Placental epithelial cell (primary cell): ENCODE results near the gene MARK3.

DNA sequence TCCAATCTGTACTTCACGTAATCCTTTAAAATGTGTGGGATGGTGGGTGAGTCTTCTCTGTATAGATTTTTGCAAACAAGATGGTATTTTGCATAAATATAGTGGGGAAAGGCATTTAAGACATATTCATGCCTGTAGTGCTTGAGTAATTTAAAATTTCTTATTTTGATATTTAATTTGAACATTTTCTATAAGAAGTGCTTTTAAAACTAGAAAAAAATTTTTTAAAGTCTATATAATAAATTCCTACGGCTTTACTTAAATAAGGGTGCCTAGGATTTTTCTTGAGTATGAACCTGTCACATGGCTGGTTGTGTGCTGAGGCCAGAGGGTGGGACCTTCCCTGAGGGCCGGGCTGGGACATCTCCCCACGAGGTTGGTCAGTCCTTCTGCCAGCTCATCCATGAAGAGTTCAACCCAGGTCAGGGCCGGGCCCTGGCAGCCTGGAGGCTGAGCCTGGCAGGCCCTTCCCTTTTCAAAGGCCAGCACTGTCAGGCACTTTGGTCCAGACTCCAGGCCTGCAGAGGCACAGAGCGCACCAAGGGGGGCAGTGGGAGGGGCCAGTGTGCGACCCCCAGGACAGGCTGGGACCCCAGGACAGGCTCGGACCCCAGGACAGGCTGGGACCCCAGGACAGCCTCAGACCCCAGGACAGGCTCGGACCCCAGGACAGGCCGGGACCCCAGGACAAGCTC lies 31.7 kb downstream of the TNFAIP2 start:
- CAGE, long polyA plus RNA: no peak

- CAGE, long polyA plus RNA: no peak
Observed at GRCh38 chr14:103196139-103196599, 72.9 kb downstream of the TNFAIP2 start.

- CAGE, long polyA plus RNA: no peak
Observed at GRCh38 chr14:103198505-103199166, 75.4 kb downstream of the TNFAIP2 start.

GRCh38 chr14:103208352-103208687 lies 85.1 kb downstream of the TNFAIP2 start:
- CAGE, long polyA plus RNA: no peak

- CAGE, long polyA plus RNA: no peak
Observed at GRCh38 chr14:103225091-103225603, 101.9 kb downstream of the TNFAIP2 start.

DNA sequence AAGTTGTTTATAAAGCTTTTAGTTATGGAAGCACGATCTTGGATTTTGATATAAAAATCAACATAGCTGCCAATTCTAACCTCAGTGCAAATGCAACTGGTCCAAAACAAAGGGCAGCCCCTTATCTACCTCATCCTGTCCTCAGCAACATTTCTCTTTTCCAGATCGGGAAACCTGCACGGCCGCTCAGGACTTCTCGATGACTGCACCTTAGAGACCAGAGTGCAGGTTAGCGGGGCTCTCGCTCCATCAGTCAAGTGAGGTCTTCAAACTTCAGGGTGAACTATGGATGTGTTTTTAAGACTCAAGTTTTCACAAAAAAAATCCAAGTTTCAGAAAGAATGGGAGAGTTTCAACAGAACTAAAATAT lies 1.5 kb upstream of the EIF5 start:
- CAGE, long polyA plus RNA: no peak

DNA sequence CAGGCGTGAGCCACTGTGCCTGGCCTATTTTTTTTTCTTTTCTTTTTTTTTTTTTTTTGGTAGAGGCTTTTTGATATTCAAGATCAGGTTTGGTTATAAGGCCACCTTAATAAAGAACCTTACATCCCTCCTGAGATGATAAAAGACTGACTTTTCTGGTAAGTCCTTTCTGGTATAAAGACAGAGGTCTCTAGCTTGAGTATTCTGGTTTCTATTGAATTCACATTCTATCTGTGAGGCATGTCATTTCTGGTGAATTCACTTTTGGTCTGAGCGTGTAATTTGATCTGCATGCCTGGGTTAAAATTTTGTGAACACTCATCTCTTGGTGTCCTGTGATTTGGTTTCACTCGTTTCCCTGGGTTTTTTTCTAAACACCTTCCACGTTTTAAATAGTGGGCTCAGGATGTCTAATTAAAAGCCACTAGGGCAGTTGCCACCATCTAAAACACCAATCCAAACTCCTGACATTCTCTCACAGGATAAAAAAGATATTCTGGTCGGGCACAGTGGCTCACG lies 12.2 kb downstream of the EIF5 start:
- CAGE, long polyA plus RNA: no peak

DNA sequence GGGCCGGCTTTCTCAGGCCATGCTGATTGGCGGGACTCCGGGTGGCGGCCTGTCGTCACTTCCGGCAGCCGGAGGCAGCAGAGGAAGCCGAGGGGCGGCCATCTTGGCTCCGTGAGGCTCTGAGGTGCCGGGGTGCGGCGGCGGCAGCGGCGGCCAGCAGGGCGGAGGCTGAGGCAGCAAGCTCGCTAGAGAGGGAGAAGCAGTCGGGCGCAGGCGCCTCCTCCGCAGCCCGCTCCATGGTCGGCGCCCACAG lies at the start of gene MARK3:
TSS of gene MARK3 (plus strand) at position 106 of the 253 bp plus-strand sequence.
- CAGE, long polyA plus RNA: no peak

DNA sequence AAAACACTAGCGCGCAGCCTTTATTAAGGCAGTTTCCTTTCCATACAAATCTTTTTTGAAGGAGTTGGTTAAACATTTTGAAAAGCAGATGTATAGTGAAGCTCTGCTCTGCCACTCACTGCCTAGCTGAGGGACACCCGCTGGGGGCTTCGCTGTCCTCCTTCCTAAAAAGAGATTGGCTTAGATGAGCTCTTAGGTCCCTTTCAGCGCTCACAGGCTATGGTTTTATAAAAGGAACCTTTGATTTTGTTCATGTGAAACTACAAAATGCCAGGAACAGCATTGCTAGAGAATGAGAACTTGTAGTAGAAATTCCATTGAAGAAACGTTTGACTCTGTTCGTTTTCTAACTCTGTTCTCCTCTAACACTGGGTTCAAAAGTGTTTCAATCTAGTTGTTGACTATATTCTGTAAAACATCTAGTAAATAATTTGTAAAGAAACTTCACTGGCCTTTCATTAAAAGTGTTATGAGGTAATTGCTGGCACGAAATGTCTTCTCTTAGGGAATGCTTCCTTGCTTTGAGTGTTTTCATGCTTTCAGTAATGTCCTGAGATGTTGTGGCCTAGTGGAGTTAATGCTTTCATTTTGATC lies 1.5 kb downstream of the MARK3 start:
- CAGE, long polyA plus RNA: no peak

- CAGE, long polyA plus RNA: no peak
Observed at GRCh38 chr14:103395596-103396229, 10.5 kb downstream of the MARK3 start.

DNA sequence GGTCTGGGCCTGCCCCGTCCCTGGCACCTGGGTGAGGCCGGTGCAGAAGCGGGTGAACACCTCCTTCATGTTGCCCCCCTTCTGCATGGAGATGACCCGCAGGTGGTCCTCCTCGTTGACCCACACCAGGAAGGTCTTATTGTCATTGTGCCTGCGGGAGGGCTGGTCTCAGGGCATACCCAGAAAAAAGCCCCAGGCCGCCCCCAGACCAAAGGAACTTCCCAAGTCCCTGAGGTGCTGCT lies 2.3 kb downstream of the CKB start:
- CAGE, long polyA plus RNA: no peak

- CAGE, long polyA plus RNA: no peak
Observed at GRCh38 chr14:103532960-103533866, 4.2 kb downstream of the TRMT61A start.

DNA sequence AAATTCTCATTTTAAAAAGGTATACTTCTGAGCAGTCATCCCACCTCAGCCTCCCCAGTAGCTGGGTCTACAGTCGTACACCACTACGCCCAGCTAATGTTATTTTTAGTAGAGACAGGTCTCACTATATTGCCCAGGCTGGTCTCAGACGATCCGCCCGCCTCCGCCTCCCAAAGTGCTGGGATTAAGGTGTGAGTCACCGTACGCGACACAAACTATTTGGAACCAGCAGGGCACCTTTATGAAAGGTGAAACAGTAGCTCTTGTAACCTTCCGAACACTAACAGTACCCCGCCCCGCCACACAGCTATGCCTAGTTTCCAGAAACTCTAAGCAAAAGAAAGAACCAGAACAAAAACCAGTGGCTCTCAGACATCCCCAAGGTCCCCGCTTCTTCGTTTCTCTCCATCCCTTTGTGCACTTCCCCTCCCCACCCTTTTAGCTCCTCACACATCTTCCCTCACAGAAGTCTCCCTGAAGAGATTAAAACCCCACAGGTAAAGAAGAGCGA lies 1.1 kb downstream of the BAG5 start:
- CAGE, long polyA plus RNA: no peak

DNA sequence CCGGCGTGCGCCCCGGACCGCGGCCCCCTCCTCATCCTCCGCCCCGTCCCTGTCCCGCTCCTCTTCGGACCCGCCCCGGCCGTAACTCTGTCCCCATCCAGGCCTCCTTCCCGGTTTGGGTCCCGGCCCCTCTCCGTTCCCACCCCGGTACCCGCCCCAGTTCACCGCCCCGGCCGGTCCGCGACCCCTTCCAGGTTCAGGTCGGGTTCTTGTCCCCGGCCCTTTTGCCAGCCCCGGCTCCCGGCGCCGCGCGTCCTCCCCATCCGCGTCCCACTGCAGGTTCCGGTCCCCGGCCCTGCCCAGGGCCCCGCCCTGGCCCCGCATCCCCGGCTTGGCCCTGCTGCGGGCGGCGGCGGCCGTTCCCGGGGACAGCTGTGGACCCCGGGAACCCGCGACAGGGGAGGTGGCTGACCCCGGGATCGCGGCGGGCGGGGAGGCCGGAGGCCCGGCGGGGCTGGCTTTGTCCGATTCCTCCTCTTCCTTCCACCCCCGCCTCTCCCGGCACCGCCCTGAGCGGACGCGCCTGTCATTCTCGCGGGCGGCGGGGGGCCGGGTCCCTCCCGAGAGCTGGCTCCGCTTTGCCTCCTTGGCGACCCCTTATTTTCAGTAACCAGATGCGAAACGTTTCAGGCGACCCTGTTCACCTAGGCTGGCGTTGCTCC lies 623 bp downstream of the KLC1 start:
- CAGE, long polyA plus RNA: no peak

DNA sequence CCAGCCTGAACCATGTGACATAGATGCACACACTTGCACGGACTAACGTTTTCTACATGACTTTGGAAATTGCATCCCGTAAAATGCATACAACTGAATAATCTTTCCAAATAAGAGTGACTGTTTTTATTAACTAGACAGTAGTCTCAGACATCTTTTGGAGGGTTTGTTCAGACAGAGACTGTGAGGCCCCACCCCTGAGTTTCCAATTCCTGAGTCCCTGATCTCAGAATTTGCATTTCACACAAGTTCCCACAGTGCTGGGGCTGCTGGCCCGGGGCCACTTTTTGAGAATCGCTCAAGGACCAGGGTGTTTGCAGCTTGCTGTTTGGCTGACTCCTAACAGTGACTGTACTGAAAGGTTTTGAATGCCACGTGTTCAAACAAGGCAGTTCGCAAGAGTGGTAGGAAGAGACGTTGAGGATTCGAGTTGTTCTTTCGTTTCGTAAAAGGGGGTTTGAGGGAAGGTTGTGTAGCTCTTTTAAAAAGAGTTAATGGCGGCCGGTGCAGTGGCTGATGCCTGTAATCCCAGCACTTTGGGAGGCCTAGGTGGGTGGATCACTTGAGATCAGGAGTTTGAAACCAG lies 25.8 kb downstream of the XRCC3 start:
- CAGE, long polyA plus RNA: no peak

DNA sequence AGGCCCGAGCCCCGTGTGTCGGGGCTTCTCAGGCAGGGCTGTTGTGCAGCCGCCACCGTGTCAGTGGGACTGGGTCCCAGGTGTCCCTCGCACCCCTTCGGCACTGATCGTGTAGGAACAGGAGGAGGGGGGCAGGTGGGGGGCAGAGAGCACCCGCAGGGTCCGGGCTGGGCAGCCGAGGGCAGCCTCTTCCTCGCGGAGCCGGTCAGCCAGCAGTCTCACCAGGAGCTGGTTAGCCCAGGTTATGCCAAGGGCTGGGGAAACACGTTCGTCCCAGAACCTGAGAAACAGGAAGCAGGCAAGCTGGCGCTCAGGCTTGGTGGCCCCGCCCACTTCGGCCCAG lies 16.5 kb downstream of the XRCC3 start:
- CAGE, long polyA plus RNA: no peak

DNA sequence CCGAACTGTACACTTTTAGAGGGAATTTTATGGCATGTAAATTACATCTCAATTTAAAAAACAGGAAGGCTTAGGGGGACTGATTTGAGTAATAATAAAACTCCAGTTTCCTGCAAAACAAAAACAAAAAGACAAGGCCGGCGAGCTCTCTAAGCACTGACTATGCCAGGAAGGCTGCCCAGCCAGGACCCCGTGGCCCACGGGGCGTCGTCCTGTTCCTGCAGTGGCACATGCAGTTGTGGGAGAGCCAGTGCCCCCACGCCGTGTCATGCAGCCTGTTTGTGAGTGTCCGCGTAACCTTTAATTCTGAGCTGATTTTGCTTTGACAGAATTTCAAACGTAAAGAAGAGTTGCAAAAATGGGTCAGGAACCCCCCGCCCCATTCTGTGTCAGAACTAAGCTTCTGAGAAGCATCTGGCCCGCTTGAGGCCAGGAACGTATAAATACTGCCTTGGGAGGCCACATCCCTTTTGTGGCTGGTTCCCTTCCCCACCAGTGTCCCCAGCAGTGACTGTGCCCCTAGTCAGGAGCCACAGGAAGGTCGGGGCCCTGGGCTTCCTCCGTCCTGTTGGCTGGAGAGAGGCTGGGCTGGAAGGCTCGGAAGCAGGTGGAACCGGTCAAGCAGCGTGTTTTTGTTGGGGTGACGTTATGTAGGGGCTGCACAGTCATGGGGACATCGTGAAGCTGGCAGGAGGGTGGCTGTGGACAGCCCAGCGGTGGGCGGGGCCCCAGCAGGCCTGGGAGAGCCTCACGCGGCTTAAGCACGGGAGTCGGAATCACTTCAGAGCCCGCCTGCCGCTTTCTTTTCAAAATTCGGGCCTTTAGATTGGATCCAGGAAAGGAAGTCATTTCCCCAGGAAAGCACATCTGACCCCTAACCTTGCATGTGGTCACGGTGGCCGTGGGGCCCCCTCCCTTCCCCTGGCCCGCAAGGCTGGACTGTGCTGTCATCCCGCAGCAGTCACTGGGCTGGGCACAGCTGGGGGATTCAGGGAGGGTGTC lies 10.2 kb downstream of the XRCC3 start:
- CAGE, long polyA plus RNA: no peak

DNA sequence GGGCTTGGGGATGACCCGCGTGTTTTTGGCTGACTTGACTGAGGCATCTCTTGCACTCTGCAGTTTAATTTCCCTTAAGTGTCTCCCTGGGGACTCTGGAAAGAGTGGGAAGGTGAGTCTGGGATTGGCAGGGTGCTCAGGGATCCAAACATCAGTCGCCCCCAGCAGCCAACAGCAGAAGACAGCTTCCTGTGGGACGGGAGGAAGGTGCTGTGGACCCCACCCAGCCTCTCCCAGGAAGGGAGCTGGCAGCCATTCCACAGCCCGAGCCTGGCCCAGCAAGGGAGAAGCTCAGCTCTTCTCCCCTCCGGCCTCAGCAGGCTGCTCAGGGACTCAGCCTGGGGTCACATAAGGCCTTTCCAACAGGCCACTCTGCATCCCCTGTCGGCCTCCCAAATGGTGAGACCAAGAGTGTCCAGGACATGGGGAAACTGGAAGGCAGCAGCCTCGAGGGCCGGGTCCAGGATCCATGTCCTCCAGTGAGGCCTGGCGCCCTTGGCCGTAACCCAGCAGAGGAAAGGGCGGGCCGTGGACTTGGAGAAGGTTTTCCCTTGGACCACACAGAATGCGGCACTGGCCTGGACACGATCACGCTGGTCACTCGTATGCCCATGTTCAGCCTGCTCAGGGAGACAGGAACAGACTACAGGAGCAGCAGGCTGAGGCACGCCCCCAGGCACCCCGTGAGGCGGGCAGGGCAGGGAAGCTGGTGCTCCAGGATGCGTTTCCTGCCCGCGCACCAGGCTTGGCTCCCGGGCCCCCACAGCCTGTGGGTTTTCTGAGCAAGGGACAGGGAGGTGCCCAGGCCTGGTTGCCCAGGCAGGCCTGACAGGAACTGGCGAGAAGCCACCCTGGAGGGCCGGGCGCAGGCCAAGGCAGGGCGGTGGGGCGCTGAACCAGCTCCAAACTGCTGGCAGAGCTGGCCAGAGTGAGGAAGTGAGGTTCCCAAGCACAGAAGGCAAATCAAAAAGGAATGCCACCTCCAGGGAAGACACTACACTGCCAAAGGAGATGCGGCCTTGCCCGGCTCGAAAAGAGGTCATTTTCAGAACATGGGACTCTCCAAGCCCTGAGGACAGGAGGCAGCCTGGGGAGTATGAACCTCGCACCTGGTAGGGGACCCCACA lies 3.4 kb downstream of the XRCC3 start:
- CAGE, long polyA plus RNA: no peak

GRCh38 chr14:103753964-103754323 lies 38.3 kb downstream of the ZFYVE21 start:
- CAGE, long polyA plus RNA: no peak

DNA sequence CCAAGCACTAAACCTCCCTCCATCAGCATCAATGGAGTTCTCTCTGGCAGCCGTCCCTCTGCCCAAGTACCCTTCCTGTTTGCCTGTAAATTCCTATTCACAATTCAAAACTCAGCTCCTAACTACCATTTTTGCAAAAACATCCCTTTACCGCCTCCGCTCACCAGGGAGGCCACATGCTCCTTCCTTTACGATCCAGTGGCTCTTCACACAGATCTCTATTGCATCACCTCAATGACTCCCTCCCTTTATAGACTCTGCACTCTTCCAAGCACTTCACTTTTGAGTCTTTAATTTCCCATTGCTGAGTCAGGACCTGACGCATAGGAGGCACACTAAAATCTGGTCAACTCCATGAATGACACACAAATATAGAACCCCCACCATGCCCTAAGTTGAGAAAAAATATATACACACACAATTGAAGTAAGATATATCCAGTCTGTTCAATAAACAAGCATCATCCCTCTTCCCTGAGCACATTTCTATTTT lies 45.9 kb downstream of the PPP1R13B start:
- CAGE, long polyA plus RNA: no peak